ENCODE measurements around the gene TBATA.

- RAMPAGE, long total RNA = no peak
- RRBS = no CpG with 5 or more reads among the region's 2 CpGs
Measured at GRCh38 chr10:68573521-68574325, 13.6 kb downstream of the TET1 start.

GRCh38 chr10:69065395-69066306, 22.3 kb upstream of the SRGN start:
- RAMPAGE, long total RNA = no peak
- RRBS = no CpG with 5 or more reads among the region's 8 CpGs

- RAMPAGE, long total RNA = no peak
- RRBS = no CpG with 5 or more reads among the region's 16 CpGs
Measured at GRCh38 chr10:69180787-69181512, 916 bp downstream of the SUPV3L1 start.

DNA sequence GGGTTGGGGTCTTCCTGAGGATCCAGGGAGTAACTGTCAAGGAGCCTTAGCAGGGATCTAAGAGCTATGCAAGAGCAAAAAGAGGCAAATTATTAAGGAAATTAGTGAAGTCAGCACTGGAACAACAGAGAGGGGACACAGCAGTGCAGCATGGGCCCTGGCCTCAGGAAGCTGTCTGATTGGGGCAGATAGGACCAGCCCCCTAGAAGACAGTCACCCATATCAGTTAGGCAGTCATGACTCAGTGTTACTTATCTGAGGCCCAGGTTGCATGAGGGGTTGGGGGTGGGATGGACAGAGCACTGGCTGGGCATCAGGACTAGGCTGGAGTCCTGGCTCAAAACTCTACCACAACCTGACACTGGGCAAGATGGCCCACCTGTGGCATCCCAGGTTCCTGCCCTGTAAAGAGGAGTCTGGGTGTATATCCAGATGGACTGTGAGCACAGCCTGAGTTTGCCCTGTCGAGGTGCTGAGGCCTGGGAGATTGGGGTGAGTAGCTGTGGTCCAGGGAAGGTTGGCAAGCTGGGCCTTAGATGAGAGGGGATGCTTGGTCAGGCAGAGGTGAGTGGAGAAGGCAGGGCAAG, 3.0 kb upstream of the HK1 start:
- RAMPAGE, long total RNA = no peak
- RRBS = no CpG with 5 or more reads among the region's 1 CpG

DNA sequence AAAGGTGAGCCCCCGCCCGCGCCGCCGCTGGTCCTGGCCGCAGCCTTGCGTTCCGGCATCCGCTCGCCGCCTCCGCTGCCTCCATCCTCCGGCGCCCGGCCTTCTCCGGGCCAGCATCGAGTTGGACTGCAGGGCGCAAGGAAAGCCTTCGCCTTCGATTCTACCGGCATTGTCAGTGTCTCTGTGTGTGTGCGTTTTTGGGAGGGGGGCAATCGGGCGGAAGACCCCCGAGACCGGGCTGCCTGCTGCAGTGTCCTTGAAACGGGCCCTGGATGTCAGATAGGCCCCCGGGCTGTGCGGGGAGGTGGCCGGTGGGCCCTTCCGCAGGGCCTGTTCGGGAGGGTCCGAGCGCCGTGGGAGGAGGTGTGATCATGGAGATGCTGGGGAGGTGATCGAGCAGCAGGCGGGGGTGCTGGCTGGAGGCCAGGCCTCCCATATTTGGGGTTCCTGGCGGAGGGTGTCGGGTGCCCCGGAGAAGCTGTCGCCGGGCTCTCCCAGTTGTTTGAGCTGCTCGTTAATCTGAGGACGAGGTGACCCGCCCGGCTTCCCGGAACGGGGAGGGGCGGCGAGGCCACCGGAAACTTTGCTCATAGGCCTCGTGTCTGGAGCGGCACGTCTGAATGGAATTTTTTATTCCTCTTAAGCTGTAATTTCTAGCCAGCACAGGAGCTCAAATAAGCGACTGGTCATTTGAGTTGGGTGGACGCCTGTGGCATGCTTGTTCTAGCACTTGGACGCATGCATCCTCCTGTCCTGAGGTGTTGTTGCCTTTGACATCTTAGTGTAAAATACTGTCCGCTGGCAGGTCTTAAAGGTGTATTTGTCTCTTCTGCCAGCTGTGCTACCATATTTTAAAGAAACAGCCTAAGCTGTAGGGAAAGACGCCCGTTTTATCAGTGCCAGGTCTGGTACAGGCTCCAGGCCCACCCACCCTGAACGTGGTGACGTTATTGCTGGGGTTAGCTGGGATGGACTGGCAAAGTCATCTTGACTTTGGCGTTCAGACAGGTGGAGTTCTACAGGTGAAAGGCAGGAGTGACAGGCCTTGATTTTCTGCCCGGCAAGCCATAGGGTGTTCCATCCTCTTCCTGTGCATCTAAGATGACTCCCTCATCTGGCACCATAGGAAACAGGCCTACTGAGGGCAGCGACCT, 737 bp downstream of the HK1 start:
- RAMPAGE, long total RNA = no peak
- RRBS = 4% methylated on average over 24 of the region's 65 CpGs

GRCh38 chr10:69327299-69328534, 9.1 kb downstream of the HK1 start:
- RAMPAGE, long total RNA = no peak
- RRBS = no CpG with 5 or more reads among the region's 29 CpGs

DNA sequence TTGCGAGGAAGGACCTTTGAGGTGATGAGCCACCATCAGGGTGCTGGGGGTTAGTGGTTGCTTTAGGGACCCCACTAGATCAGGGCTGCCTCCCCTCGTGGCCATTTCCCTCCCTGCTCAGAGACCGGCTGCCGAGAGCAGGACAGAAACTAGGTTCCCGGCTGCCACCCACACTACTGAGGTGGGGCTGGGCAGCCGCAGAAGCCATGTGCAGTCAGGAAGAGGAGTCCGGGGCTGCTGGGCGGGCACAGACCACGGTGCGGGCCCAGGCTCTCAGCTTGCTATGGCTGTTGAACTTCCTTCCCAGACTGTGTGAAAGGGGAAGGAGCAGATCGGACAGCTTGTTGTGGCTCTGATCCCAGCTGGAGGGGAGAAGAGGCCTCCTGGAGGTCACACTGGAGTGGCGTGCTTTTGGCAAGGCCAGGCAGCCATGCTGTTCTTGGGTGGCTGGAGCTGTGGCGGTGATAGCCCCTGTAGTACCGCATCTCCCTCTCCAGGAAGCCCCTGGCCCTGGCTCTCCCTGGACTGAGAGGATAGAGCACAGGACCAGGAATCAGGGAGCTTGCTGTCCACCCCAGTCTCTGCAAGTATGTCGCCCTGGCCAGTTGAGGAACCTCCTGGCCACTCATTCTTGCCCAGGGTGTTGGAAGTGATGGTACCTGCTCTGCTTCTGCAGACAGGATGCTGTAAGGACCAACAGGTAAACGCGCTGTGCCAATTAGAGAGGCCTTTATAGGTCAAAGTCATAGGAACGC, 16.5 kb downstream of the HK1 start:
- RAMPAGE, long total RNA = no peak
- RRBS = 7% methylated on average over 3 of the region's 18 CpGs

GRCh38 chr10:69343582-69344176, 25.0 kb downstream of the HK1 start:
- RAMPAGE, long total RNA = no peak
- RRBS = no CpG with 5 or more reads among the region's 14 CpGs

DNA sequence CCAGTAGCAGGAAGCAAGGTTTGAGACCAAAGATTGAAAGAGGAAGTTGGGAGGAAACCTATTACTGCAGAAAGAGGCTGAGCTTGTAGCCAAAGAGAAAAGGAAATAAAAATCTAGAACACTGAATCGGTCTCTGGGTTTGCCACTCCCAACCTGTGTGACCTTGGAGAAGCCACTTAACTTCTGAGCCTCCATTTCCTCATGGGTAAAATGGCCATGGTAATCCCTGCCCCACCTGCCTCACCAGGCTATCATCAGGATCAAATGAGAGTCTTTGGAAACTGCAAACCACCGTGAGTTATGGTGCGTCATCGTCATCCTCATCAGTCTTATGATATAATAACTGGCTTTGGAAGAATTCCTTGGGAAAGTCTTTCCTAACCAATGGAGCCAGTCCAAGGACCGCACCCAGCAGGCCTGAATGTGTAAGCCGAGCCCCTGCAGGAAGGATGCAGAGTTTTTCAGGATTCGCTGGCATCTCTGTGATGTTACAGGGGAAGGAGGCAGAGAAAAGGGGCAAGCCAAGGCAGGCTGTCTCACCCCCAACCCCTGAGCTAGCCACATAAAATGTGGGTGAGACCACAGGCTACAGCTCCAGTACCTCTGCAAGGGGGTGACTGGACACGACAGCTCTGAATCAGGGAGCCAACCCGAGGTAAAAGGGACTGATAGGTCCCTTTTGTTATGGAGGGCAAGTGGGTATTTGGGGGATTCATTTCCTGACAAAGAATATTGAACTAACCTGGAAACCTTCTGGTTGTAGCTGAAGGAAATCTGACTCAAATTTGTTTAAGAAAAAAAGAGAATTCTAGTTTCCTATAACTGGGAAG, 30.7 kb downstream of the HK1 start:
- RAMPAGE, long total RNA = no peak
- RRBS = no CpG with 5 or more reads among the region's 9 CpGs

DNA sequence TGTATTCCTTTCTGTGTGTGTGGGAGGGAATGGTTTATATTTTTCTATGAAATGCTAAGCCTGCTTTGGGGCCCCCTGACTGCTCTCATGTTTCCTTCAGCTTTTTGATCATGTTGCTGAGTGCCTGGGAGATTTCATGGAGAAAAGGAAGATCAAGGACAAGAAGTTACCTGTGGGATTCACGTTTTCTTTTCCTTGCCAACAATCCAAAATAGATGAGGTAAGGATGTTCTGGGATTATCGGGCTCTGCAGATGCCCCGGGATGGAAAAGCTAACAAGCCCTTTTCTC, 46.0 kb downstream of the HK1 start:
- RAMPAGE, long total RNA = no peak
- RRBS = no CpG with 5 or more reads among the region's 3 CpGs

DNA sequence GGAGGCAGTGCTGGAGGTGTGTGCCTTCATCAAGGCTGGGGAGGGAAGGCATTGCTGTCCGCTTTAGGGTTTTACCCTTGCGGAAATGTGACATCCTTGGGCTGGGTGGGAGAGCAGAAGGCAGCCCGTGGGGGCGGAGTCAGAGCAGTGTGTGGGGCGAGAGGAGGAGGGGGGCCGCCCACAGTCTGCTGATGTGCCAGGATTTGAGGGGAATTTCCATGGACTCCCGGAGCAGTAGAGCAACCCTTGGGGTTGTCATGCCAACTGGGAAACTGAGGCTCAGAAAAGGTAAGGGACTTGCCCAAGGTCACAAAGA, 22.1 kb downstream of the TSPAN15 start:
- RAMPAGE, long total RNA = no peak
- RRBS = no CpG with 5 or more reads among the region's 7 CpGs

- RAMPAGE, long total RNA = no peak
- RRBS = no CpG with 5 or more reads among the region's 6 CpGs
Measured at GRCh38 chr10:69479343-69480294, 28.4 kb downstream of the TSPAN15 start.

- RAMPAGE, long total RNA = no peak
Measured at GRCh38 chr10:69709086-69709500, 79.0 kb downstream of the FAM241B start.

- RAMPAGE, long total RNA = no peak
- RRBS = no CpG with 5 or more reads among the region's 3 CpGs
Measured at GRCh38 chr10:70151450-70151984, 5.0 kb upstream of the TYSND1 start.

DNA sequence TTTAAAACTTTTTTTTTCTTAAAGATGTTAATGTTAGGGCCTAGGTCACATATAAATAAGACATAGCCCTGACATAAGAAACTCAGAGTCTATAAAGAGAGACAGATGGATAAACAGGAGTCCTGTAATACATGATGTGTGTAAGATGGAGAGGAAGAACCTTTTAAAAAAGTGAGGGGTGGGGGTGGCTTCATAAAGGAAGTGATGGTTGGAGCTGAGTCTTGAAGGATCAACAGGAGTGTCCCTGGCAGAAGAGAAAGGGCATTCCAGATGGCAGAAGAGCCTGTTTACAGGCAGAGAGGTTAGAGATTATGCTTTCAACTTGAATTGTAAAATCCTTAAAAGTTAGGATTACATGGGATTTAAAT, 15.5 kb downstream of the EIF4EBP2 start:
- RAMPAGE, long total RNA = no peak

GRCh38 chr10:70424716-70426065, 16.3 kb downstream of the NODAL start:
- RAMPAGE, long total RNA = no peak
- RRBS = no CpG with 5 or more reads among the region's 5 CpGs

- RAMPAGE, long total RNA = no peak
- RRBS = no CpG with 5 or more reads among the region's 5 CpGs
Measured at GRCh38 chr10:70742376-70743039, 42.7 kb downstream of the TBATA start.

GRCh38 chr10:70785081-70785541, at the start of gene TBATA:
Gene TBATA, minus strand, starts transcription at chr10:70785377.
- RAMPAGE, long total RNA = no peak
- RRBS = no CpG with 5 or more reads among the region's 5 CpGs

DNA sequence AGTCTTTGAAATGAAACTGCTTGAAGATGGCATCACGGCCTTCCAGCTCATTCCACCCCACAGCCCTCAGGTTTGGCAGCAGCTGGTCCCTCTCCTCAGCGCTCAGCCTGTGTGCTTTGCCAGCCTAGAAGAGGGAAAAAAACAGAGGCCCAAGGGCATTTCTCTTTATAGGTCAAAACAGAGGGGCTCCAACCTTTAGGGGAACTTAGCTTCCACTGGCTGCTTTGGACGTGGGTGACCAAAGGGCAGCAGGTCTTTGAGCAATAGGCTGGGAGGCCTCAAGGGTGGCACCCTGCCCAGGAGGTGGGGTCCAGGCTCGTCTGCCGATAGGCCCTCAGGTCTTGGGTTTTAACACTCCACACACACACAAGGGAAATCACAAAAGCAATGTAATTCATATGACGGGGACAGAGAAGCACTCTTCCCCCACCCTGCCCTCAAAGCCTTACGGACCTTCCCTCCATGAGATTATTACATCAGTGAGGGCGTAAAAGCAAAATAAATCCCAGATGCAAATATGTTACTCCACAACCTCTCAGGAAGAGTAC, 2.5 kb downstream of the PCBD1 start:
- RAMPAGE, long total RNA = no peak
- RRBS = no CpG with 5 or more reads among the region's 8 CpGs

- RAMPAGE, long total RNA = no peak
- RRBS = no CpG with 5 or more reads among the region's 2 CpGs
Measured at GRCh38 chr10:70940769-70941144, 52.4 kb upstream of the PCBD1 start.